ENCODE measurements around the genes MSI1 and RNF10.

- PRO-cap, result no peak
- RAMPAGE, long total RNA, 3 experiments, result no peak in any of the 3 experiments
These were observed 18.6 kb downstream of the RFC5 start for GRCh38 chr12:118034703-118035883.

DNA sequence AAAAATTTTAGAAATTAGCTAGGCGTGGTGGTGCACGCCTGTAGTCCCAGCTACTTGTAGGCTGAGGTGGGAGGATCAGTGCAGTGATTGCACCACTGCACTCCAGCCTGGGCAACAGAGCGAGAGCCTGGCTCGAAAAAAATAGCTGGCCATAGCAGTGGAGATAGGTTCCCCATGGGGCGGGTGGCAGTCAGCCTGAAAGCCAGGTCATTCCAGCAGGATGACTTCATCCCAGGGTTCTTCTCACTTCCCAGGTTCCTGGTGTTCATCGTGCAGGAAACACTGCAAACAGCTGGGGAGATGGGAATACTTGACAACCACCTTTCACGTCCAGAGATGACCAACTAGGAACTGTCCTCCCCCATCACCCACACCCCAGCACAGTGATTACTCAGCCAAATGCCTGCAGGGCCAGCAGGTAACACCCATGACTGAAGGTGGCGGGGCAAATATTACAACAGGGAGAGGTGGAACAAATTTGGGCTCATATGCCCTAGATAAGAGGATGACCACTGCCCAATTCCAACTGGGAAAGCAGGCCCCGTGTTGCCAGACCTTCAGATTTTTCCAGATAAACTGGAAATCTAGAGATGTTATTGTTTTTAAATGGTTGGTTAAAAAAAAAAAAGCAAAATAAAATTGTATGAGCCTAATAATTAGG, 1.7 kb downstream of the VSIG10 start:
- PRO-cap, result no peak
- RAMPAGE, long total RNA, 3 experiments, result no peak in any of the 3 experiments

- PRO-cap, result no peak
- RAMPAGE, long total RNA, 3 experiments, result no peak in any of the 3 experiments
These were observed 1.2 kb downstream of the PEBP1 start for GRCh38 chr12:118137083-118137576.

DNA sequence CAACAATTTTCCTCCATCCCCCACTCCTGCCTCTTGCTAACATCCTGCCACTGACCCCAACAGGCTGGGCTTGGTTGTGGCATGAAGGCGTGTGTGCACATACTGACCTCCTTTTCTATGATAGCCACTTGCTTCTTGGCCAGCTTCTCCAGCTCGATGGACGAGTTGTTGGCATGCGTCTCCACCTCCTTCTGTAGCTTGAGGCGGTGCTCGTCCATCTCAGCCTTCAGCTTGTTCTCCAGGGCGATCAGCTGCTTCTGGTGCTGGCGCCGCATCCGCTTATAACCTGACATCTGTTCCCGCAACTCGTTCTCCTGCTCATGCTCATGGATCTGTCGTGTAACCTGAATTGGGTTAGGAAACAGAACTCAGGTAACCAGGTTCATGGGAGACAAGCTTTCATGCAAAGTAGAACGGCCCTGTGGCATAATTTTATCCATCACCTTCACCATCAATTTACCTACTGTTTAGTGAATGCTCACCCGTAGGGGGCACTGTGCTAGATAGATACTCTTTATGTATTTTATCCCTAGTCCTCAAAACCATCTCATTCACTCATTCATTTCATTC, 45.4 kb downstream of the PEBP1 start:
- PRO-cap, result no peak
- RAMPAGE, long total RNA, 3 experiments, result no peak in any of the 3 experiments

DNA sequence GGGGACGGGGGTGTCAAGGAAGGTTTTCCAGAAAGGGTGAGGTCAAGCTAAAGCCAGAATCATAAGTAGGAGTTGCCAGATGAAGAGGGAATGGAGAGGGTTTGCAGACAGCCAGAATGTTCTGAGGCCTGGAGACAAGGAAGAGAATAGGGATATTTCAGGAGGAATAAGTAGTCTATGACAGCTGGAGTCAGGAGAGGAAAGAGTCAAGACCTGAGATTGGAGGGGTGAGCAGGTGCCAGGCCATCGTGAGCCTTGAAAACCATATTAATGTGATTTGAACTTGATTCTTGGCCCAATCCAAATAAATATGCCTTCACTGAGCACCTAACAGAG, 29.2 kb upstream of the HSPB8 start:
- PRO-cap, result no peak
- RAMPAGE, long total RNA, 3 experiments, result no peak in any of the 3 experiments

DNA sequence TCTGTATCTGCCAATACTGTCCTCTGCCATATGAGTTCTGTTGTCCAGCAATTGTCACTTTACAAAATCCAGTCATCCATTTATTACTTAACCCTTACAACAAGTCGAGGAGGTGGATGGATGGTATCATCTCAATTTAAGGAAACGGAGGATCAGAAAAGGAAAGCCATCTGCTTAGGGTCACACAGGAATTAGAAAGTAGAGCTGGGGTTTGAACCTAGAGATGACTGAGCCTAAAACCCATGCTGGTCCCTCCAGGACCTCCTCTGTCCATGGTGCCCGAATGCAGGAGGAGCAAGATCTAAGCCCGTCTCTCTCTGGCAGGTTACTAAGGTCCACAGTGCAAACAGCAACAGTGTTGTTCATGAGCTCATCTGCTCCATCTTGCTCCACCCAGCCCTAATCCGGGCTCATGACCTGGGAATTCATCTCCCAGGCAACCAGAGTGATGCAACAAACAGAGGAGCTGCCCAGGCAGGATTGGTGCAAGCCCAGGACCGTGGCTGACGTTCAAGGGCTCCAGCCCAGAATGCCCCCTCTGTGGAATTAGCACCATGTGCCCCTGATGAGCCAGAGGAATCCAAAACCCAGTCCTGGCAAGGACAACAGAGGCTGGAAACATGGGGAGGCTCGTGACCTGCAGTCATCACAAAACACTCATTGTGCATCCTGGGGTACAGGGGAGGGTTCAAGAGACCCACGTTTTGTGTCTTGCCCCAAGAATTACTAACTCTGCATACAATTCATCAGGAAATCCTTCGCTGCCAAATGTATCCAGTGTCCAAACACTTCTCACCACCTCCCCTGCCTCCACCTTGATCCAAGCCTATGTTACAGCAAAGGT, 29.9 kb downstream of the HSPB8 start:
- PRO-cap, result bidirectional peak, plus-strand start at position 459 of the sequence, minus-strand start at position 330 of the sequence
- RAMPAGE, long total RNA, 3 experiments, result no peak in any of the 3 experiments

DNA sequence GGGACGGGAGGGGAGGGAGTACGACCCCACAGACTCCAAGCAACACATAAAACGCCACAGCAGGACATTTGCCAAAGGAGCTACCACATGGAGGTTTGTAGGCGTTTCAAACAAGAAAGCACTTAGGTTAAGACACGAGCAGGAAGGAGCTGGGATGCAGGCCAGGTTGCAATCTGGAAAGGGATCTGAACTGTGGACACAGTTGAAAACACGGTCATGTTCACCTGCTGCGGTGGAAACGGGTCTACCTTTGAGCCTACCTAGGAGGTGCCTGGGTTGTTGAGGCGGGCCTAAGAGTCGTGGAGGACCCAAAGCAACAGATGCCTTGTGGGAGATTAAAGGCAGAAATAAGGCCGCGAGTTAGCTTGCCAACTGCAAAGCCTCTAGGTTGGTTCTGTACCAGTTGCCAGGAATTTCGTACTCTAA, 18.5 kb downstream of the PRKAB1 start:
- PRO-cap, result no peak
- RAMPAGE, long total RNA, 3 experiments, result no peak in any of the 3 experiments

DNA sequence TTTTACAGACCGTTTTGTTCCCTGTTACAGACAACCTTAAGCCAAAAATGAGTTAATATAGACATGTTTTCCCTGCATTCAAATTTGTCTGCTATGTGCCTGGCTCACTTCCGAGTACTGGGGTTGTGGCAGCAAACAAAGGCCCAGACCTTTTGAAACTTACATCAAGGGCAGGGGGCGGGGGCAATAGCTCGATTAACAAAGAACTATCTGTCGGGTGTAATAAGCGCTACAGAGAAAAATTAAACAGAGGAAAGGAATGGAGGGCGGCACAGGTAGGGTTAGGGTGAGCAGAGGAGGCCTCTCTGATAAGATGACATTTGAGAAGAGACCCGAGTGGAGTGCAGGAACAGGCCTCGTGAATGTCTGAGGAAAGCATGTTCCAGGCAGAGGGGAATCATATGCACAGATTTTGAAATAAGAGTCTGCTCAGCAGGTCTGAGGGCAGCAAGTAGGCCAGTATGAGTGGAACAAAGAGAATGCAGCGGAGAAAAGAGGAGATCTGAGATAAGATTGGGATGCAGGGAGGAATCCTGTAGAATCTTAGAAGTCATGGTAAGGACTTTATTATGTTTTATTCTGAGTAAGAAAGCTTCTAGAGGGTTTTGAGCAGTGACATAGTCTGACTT, 52.4 kb downstream of the BICDL1 start:
- PRO-cap, result no peak
- RAMPAGE, long total RNA, 3 experiments, result no peak in any of the 3 experiments

DNA sequence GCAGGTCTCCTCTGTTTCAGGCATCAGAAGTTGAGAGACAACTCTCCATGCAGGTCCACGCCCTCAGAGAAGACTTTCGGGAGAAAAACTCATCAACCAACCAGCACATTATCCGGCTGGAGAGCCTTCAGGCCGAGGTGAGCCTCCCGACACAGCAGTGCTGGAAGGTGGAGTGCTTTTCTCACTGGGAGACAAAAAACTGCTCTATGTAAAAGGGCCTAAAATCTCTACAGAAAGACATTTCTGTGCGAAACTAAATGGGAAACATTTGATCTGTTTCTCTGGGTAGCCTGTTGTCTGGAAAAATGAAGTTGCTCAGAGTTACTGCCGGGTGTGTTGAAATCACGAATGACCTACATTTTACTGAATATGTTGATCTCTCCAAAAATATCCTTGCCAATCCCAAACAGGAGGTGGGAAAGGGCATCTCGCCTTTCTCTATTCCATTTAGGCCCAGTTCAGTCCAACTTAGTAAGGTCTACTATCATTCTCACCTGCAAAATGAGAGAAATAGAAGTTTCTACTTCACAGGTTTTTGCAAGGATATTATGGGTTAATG, 54.8 kb downstream of the RAB35 start:
- PRO-cap, result no peak
- RAMPAGE, long total RNA, 3 experiments, result no peak in any of the 3 experiments

DNA sequence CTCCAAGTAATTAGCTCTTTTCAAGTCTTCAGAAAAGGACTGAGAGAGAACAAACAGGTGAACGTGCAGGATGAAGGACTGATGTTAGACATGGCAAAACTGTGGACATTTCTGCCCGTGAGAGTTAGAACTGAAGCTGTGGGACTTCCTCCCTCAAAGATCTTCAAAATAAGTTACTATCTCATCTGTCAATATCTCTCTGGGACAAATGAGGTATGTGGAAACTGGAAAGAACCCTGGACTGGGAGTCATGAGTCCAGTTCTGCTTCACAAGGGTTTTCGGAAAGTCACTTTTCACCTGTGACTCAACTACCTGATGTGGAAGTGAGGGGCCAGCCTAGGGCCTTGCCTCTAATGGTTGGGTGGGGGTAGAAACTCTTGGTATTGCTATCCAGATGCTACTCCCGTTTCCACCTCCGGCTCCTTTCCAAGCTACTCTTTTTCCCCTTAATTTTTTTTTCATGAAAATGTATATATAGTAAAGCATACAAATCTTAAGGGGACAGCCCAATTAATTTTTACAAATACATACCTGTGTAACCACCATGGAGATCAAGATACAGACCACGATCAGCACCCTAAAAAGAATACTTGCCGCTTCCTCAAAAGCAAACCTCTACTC, 47.2 kb downstream of the RAB35 start:
- PRO-cap, result no peak
- RAMPAGE, long total RNA, 3 experiments, result no peak in any of the 3 experiments

GRCh38 chr12:120117042-120117804, 670 bp upstream of the RAB35 start:
- PRO-cap, result bidirectional peak, plus-strand start at chr12:120117216, minus-strand start at chr12:120117185; unidirectional peak, minus-strand start at chr12:120117594
- RAMPAGE, long total RNA, 3 experiments, result no peak in any of the 3 experiments

DNA sequence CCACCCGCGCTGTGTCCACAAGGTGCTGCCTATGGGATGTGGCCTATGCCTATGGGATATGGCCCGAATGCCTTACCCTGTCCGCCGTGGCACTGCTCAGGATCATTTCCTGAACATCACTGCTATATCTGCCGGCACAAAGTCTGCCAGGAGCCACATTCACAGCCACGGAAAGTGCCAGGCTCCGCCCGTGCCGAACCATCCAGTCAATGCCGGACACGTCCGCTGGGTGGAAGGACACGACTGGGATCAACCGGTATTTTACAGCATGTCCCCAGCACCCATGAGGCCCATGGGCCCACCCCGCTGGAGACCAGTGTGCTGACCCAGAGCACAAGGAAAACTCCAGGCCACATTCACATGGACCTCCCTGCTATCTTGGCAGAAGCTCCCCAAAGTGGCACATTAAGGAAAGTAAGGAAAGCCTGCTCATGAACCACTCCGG, 14.6 kb upstream of the RAB35 start:
- PRO-cap, result no peak
- RAMPAGE, long total RNA, 3 experiments, result no peak in any of the 3 experiments

- PRO-cap, result unidirectional peak, plus-strand start at chr12:120200135
- RAMPAGE, long total RNA, 3 experiments, result no peak in any of the 3 experiments
These were observed 1.1 kb downstream of the RPLP0 start for GRCh38 chr12:120199734-120200331.

DNA sequence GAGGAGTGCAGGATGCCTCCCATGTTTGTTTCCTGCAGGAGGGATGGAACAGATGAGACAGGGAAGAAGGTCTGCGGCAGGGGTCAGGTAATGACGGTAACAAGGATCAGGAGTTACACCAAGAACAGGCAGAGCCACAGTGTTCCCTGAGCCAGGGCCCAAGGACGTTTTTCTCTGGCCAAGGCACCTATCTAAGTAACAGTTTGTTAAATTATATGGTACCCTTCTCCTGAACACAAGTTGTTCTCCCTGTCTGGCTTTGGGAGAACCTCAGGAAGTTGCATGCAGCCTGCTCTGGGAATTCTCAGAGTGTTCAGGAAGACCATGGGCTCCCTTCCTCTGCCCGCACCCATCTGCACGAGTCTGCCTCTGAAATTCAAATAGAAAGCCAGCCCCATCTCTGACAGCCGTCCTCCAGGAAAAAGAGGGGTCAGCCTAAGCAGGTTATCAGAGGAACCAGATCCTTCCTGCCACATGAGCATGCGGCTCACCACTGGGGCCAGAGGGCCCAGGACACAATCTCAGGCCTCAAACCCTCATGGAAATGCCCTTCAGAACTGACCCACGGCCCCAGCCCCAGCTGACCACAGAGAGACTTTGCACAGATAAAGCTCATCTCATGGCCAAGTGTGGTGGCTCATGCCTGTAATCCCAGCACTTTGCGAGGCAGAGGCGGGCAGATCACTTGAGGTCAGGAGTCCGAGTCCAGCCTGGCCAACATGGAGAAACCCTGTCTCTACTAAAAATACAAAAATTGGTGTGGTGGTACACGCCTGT, 23.4 kb downstream of the PXN start:
- PRO-cap, result bidirectional peak, plus-strand start at position 475 of the sequence, minus-strand start at position 365 of the sequence
- RAMPAGE, long total RNA, 3 experiments, result no peak in any of the 3 experiments

- PRO-cap, result no peak
- RAMPAGE, long total RNA, 3 experiments, result no peak in any of the 3 experiments
These were observed 12.1 kb downstream of the PXN start for GRCh38 chr12:120253353-120253848.

- PRO-cap, result no peak
- RAMPAGE, long total RNA, 3 experiments, result no peak in any of the 3 experiments
These were observed 6.5 kb downstream of the SIRT4 start for GRCh38 chr12:120308680-120308942.

DNA sequence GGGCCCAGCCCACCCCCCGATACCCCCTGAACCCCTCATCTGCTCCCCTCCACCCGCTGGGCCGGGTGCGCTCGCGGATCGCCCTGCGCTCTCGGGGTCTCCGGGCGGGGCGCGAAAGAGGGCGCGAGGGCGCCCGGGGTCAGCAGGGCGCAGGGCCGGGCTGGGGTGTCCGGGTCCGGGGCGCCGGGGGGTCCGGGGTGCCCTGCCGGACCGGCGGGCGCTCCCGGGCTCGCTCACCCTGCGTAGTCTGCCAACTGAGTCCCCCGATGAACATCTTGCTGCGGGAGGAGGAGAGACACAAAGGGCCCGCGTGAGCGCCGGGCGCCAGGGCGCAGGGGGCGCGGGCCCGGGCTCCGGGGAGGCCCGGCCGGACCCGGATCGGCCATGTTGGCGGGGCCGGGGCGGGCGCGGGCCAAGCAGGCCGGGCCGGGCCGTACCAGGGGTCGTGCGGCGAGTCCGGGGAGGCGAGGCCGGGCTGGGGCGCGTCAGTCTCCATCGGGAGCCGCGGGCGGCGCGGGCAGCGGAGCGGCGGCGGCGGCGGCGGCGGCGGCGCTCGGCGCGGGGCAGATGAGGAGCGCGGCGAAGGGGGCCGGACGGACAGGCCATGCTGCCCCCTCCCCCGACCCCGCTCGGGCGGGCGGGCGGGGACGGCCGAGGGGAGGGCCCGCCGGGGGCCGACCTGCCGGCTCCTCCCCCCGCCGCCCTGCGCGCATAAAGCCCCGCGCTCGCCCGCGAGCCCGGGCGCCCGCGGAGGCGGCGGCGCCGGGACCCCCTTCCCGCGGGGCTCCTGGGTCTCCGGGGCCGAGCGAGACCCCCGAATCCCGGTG, at the start of gene MSI1:
Gene MSI1 (minus strand): TSS at position 569 of the 827 bp plus-strand sequence.
- PRO-cap, result no peak
- RAMPAGE, long total RNA, 3 experiments, result no peak in any of the 3 experiments

DNA sequence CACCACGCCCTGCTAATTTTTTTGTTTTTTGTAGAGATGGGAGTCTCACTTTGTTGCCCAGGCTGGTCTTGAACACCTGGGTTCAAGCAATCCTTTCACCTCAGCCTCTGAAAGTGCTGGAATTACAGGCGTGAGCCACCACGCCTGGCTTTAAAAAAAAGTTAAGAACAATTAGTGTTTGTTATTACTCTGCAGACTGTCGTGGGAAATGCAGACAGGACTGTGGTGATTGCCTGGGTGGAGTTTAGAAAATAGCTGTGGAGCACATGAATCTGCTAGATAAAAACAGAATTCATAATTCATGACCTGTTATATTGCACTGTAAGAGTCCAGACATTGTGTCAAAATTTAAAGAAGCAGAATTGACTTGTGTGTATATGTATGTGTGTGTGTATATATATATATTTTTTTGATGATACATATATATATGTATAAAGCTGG, 9.1 kb upstream of the COX6A1 start:
- PRO-cap, result no peak
- RAMPAGE, long total RNA, 3 experiments, result no peak in any of the 3 experiments

- PRO-cap, result no peak
- RAMPAGE, long total RNA, 3 experiments, result no peak in any of the 3 experiments
These were observed 6.3 kb downstream of the GATC start for GRCh38 chr12:120452627-120452946.

- PRO-cap, result unidirectional peak, plus-strand start at chr12:120534356; unidirectional peak, plus-strand start at chr12:120534445; bidirectional peak, plus-strand start at chr12:120534985, minus-strand start at chr12:120534955; unidirectional peak, minus-strand start at chr12:120535047
- RAMPAGE, long total RNA, 3 experiments, result start-site peak on the plus strand in 3 of 3 experiments, at chr12:120534322-120534915 at its widest, 9 to 152 reads per replicate
These were observed at the start of gene RNF10 for GRCh38 chr12:120534136-120535144. Gene RNF10 (plus strand): TSS chr12:120534356.